AG09319 (cell line): ENCODE results near the gene DTX3L.

- RRBS: no CpG with 5 or more reads among the region's 1 CpG
Measured at GRCh38 chr3:121809235-121809820, 25.5 kb downstream of the IQCB1 start.

DNA sequence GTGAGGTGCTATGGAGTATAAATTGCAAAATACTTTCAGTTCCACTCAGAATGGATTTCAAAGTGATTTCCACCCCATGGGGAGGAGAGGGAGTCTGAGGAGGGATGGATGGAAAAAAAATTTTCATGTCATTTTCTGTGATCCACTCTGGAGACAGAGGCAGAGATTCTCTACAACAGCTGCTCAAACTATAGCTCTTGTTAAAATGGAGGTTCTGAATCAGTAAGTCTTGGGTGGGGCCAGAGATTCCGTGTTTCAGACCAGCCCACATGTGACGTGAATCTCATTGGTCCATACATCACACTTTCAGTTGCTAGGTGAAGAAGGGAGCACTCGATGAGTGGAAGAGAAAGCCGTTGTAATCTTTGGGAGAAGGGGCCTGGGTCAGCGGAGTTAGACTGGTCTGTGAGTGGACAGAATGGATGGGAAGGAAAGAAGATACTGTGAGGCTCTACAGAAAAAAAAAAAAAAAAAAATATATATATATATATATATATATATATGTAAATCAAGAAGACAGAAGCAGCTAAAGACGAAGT, 45.9 kb downstream of the CD86 start:
- RRBS: no CpG with 5 or more reads among the region's 6 CpGs

GRCh38 chr3:122233230-122234113, 50.0 kb downstream of the CASR start:
- RRBS: no CpG with 5 or more reads among the region's 11 CpGs

DNA sequence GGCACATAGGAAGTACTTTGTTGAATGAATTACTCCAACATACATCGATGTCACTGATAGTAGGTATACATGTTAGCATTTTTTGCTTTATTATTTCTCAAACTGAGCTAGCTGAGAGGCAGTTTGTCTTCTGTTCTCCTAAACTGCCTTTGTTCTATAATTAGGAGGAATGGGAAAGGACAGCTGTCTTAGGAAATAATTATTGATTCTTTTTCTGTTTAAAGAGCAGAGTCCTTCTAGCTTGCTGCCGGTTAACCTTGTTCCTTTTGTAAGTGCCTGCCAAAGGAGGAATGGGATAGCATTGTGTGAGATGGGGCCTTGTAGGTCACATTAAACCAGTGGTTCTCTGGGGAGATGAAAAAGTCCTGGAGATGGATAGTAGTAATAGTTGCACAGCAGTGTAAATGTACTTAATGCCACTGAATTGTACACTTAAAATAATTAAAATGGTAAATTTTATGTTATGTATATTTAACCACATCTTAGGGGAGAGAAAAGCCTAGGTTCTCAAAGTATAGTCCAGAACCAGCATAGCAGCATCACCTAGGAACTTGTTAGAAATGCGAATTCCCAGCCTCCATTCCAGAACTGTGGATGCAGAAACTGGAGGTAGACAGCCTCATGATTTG, 8.2 kb downstream of the FAM162A start:
- RRBS: no CpG with 5 or more reads among the region's 3 CpGs

DNA sequence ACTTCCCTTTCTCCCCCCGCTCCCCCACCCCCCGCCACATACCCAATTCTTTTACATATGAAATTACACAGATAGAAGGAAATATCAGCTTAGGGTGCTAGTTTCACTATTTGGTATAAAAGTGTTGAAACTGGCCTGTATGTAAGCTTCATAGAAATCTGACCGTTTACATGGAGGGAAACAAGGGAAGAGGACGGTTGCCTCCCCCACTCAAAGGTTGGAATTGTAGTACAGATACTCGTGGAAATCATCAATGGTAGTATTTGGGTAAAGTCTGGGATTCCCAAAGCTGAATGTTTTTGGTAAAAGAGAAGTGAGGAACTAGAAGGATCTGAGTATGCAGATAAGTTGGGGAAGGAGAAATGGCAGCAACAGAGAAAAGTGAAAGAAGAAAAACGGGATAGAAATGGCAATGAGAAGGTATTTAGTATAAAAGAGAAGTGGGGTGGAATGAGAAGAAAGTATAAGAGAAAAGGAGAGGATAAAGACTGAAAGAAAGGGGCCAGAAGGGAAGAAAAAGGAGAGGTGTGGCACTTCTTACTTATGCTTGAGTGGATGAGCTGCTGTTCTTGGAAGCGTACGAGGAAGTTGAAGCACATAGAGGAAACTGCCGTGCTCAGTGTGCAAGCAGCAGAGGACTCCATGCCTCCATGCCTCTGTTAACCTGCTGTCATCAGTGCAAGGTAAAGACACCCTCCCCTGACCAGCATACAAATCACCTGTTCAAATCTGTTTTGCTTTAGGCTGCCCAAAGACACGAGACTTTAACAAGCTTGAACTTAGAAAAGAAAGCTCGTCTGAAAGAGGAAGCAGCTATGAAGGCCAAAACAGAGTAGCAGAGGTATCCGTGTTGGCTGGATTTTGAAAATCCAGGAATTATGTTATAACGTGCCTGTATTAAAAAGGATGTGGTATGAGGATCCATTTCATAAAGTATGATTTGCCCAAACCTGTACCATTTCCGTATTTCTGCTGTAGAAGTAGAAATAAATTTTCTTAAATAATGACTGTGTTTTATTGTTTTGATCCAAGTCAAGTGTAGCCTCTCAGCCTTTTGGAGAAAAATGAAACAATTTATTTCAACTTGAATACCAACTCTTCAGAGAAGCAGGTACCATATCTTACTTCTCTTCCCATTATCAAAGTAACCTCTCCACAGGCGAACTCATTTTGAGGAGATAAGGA, 6.5 kb downstream of the WDR5B start:
- RRBS: no CpG with 5 or more reads among the region's 15 CpGs

GRCh38 chr3:122564056-122565035, at the start of gene DTX3L:
TSS of gene DTX3L (plus strand) at chr3:122564338.
- RRBS: 1% methylated on average over 36 of the region's 56 CpGs

- RRBS: no CpG with 5 or more reads among the region's 1 CpG
Measured at GRCh38 chr3:122761922-122762291, 31.7 kb downstream of the HSPBAP1 start.

GRCh38 chr3:122767982-122768469, 25.6 kb downstream of the HSPBAP1 start:
- RRBS: no CpG with 5 or more reads among the region's 2 CpGs

DNA sequence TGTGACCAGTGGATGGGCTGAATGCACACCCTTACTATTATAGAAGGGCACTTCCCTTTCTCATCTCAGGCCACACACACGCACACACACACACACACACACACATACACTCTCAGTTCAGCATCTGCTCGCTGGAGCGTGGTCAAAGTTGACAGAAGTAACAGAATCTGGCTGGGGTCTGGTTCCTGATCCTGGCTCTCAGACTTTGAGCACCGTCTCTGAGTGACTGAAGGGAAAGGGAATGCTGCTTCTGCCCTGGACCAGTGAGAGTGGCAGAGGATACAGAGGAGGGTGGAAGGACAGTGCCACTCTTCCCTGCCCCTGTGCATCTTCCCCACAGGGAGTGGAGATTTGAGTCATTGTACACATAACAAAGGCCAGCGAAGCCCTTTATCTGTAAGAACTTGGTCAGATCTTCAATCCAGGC, 38.8 kb downstream of the PDIA5 start:
- RRBS: no CpG with 5 or more reads among the region's 5 CpGs

DNA sequence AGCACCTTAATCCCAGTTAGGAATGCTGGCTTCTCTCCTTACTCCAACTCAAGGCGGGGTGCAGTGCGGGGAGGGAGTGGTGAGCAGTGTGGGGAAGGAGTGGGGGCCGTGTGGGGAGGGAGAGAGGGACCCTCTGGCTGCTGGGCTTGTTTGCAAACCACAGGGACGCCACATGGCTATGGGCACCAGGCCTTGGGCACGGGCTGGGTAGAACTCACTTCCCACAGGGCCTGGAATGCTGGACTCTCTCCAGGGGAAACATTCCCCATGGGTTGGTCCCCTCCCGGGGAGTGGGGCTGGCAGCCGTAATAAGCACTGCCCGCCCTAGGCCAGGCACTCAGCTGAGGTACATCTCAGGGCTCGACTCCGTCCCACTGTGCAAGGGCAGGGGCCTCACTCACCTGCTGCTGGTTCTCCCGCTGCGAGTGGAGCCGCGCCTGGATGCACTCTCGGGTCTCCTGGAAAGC, 96.8 kb downstream of the ADCY5 start:
- RRBS: no CpG with 5 or more reads among the region's 15 CpGs

DNA sequence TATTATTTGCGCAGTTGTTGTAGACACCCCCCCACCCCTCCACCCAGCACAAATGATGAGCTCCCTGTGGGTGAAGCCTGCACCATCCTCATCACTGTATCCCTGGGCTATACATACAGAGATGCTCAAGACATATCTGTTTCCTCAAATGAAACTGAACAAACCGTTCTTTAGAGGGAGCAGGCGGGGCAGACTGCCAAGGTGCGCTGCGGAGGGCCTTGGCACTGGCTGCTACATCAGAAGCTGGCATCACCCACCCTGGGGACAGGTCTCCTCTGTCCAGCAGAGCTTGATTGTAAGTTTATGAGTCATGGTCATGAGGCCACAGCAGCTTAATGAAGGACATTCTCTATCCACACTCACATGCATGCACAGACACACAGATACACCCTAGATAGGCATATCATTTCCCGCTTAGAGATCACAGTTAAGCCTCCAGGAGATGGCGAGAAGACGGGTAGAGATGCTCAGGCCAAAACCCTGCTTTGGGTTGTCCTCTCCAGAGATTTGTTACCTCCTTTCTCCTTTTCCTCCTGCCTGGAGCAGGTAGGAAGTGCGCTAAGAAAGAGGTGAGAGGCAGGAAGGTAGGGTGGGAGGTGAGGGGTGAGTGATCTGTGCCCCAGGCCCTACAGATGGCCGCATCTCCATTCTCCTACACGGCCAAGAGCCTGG, 28.9 kb downstream of the ADCY5 start:
- RRBS: no CpG with 5 or more reads among the region's 11 CpGs

GRCh38 chr3:123628109-123628704, 43.4 kb upstream of the HACD2 start:
- RRBS: no CpG with 5 or more reads among the region's 6 CpGs

DNA sequence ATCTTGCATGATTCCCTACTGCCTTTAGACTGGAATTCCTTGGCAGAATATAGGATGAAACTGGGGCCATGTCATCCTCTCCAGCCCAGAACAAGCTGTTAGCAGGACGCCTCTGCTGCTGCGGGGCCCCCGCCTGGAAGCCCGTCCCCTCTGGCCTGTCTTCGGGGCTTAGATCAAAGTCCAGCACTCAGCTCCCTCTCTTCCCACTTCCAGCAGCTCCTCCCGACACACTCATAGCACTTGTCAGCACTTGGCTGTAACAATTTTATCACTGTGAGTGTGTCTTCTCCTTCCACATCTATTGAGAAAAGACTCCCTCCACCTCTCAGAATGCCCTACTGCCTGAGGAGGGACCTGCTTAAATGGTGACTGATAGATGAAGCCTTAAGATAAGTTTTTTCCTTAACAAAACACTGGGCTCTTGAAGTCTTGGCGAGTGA, 112.0 kb upstream of the HACD2 start:
- RRBS: no CpG with 5 or more reads among the region's 7 CpGs

GRCh38 chr3:123779028-123779334, 105.2 kb downstream of the MYLK start:
- RRBS: no CpG with 5 or more reads among the region's 5 CpGs

DNA sequence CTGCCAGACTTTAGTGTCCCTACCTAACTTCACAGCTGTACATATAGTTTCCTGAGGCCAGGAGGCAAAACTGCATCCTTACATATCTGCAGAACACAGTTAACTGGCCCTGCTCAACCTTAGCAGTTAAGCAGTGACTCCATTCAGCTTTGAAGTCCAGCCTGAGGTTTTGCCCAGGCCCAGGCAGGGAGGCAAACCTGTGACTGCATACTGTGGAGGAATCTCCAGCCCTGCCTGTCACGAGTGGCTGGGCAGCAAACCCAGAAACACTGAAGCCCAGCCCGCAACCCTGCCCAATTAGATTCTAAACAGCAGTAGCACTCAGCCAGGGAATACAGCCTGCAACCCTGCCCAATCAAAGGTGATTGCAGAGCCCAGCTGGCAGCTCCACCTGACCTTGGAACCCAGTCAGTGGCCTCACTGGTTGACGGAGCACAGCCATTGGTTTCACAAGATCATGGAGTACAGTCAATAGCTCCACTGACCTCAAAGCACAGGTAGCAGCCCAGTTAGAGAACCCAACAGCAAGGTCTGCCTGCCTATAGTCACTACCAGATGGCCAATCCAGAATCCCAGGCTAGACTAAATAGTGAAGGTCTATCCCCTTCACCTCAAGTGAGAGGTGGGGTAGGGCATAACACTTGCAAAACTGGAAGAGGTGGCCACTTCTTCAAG, 35.2 kb upstream of the MYLK start:
- RRBS: no CpG with 5 or more reads among the region's 3 CpGs

GRCh38 chr3:123946693-123947456, 14.2 kb downstream of the CCDC14 start:
- RRBS: no CpG with 5 or more reads among the region's 5 CpGs

DNA sequence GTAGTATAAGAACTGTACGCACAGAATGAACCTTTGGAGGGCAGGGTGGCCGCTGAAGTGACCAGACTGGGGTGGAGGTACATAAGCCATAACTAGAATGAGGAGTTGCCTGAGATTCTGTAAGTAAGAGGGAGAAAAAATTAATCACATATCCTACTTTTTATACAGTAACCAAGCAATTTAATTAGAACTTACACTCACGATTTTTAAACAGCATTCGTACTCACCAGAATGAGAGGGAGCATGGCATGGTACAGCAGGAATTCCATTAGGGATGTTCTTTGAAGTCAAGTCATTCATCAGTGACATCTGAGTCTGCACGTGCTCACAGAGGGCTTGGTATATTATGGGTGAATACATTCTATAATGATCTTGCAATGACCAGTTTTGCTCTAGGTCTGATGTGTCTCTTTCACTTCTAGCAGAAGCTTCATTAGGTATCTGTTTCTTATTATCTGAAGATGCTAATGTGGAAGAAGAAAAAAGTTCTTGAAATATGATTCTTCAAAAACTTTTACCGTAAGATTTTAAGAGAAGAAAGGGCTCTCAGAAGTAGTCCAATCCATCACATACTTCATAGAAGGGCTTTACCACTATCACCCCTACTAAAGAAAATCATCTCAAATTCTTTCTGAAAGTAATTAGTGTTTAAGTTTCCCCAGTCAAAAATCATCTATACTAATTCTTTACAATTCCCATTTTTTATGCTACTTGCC, 12.2 kb downstream of the CCDC14 start:
- RRBS: no CpG with 5 or more reads among the region's 6 CpGs